Endometrial microvascular endothelial cells (primary cell): ENCODE results near the genes SLC4A1 and C1QL1.

DNA sequence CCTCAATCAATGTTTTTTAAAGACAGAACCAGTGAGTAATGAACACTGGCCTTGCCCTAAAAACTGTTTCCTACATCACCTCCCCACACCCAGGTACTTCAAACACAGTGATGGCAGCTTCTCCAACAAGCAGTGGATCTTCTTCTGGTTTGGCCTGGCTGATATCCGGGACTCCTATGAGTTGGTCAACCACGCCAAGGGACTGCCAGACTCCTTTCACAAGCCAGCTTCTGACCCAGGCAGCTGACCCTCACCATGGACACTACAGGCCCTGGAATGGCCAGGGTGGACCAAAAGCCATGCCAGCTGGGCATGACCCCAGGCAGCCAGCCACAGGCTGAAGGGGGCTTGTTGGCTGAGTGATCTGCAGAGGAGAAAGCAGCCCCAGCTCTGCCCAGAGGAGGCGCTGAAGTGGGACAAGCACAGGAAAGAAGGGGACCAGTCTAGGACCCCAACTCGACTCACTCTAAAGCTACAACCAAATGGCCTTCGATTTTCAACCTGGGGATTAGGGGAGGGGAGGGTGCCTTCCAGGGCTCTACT, 4.0 kb downstream of the NAGS start:
- RAMPAGE, long total RNA: no peak

- RAMPAGE, long total RNA: no peak
Observed at GRCh38 chr17:44092222-44092564, 21.7 kb downstream of the G6PC3 start.

GRCh38 chr17:44108633-44109508, 14.6 kb downstream of the HDAC5 start:
- RAMPAGE, long total RNA: no peak

DNA sequence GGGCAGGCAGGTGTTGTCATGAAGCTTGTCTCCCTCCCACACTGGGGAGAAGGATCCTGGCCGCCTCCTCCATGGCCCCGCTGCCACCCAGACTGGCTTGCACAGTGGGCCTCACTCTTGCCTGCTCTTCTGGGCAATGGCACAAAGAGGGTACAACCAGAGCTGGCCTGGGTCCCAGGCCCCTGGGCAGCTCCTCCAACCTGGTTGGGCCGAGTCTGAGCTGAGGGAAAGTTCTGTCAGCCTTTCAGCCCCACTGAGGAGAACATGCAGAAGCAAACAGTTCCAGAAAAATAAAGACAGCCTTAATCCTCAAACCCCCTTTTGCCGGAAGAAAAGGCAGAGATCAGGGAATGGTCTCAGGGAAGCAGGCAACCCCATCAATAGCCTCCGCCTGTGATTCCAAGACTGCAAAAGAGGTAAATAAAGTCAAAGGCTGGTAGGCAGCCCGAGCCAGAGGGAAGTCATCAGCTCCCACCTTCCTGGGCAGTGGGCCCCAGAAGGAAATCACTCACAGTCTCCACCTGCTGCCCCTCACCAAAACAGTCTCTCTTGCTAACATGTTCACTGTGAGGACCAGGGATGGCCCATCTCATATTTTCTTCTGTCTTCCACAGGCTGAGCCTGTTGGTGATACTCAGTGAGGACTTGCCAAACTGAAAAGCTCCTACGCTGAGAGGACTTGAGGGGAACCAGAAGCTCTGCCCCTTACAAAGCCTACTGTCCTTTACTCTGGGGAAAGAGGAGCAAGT, 8.8 kb downstream of the HDAC5 start:
- RAMPAGE, long total RNA: no peak

DNA sequence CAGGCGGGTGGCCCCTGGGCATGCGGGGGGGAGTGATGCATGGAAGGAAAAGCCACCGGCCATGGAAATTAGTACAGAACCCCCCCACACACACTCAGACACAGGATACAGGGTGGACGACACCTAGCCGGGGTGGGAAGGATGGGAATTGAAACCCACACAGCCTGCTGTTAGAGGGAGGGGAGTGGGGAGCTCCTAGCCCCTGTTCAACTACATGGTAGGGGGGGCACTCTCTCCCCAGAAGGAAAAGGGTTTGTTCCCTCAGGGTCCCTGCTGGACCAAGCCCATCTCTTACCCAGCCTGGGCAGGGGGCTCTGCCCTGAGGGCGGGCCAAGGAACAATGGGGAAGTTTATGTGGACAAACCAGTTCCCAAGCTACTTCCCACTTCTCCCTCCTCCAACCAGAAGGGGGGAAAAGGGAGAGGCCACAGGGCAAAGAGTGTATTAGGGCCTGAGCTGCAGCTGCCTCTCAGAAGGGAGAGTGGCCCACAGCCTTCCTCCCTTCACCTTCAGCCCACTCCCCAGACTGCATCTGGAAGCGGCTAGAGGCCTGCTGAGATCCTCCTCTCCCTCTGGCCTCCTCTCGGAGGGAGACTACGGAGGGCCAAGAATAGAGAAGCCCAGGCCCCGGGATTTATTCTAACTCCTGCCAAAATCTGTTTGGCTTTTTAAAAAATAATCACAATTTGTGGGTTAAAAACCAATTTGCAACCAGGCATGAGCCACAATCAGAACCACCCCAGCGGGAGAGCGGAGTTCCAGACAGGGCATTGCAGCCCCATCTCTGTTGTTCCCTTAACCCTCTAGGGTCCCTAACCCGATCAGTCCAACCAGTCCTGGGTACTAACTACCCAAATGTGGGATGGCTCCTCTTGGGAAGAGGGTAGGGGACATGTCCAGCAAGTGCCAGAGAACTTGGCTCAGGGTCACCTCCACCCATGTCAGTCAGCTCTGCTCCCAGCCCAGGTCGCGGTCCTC, 5.5 kb downstream of the TMUB2 start:
- RAMPAGE, long total RNA: no peak

GRCh38 chr17:44196966-44197847, 2.5 kb downstream of the ATXN7L3 start:
- RAMPAGE, long total RNA: no peak

DNA sequence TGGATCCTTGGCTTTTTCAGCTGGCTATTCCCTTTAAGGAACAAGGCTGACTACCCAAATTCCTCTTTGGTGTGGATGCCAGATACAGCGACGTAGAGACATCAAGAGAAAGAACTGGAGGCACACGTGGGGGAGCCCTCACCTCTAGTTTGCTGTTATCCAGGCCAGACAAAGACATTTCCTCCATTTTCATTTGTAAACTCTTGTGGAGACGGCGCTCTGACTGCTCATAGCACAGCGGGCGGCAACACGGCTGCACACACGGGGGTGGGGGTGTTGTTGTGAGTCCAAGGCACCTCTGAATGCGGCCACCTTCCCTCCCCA, 1.8 kb downstream of the ATXN7L3 start:
- RAMPAGE, long total RNA: no peak

DNA sequence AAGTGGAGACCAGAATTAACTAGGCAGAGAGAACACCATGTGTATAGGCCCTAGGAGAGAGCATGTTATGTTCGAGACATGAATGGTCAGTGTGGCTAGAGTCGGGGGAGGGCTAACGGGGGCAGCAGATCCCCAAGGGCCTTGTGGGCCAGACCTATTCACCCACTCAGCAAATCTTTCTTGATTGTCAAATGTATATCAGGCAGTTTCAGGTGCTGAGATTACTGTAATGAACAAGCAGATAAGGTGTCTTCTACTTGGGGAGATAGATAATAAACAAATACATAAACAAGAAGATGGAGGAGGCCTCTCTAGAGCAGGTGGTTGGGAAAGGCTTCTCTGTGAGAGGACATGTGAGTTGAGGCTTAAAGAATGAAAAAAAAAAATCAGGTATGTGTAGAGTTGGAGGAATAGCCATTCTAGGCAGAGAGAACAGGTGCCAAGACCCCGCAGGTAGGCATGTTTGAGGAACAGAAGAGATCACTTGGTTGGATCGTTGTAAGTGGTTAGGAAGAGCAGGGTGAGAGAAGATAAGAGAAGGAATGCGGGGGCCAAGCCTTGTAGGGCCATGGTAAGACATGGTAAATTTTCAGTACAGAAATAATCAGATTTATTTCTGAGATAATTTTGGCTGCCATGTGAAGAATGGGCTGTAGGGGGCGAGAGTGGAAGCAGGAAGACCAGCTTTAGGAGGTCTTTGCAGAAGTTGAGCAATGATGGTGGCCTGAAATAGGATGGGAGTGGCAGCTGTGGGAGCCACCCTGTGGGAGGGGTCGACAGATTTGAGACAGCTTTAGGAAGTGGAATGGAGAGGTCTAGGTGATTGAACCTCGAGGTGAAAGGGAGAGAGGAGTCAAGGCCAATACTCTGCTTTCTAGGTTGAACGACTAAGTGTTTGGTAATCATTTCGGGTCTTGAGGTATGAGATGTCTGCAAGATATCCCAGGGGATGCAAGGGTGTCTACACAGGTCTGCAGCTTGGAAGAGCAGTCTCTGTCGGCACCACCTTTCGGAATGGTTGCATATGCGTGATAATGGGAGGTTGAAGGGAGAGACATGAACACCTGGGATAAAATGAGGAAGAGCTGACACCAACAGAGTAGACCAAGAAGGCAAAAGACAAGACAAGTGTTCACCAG, 3.9 kb upstream of the ATXN7L3 start:
- RAMPAGE, long total RNA: no peak

DNA sequence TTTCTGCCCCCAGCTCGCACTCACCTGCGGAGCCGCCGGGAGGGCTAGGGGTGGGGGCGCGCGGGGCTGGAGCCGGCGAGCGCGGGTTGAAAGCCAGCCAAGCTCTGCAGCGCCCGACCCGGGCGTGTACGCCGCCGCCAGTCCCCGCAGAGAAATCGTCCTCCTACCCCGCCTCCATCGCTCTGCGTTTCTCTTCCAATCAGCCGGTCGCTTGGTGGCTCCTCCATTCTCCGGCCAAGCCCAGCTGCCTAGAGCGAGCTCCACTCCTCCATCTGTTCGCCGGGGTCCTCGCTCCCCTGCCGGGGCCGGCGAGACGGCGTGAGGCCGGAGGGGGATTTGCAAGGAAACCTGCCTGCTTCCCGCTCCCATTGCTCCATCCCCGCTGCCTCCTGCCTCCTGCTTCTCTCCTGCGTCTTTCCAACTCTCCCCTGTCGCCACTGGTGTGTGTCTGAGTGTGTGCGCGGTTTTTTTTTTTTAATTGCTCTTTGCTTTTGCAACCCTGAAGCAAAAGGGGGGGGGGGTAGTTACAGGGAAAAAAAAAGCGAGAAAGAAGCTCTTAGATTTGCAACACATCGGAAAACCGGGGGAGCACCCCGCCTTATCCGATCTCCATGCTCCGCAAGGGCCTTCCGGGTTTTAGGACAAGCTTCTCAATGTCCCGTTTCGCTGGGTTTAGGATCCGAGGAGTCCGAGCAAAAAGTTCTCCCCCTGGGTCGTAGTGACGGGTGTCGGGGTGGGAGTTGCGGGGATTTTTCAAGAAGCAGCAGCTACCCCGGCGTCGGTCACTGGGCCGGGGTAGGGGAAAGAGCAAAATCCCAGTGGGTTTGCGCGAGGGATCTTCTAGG, 1.9 kb upstream of the UBTF start:
- RAMPAGE, long total RNA: no peak

GRCh38 chr17:44268043-44268514, at the start of gene SLC4A1:
SLC4A1 (minus strand) TSS chr17:44268135.
- RAMPAGE, long total RNA: no peak

GRCh38 chr17:44308739-44308950, 244 bp downstream of the RUNDC3A start:
- RAMPAGE, long total RNA: no peak

DNA sequence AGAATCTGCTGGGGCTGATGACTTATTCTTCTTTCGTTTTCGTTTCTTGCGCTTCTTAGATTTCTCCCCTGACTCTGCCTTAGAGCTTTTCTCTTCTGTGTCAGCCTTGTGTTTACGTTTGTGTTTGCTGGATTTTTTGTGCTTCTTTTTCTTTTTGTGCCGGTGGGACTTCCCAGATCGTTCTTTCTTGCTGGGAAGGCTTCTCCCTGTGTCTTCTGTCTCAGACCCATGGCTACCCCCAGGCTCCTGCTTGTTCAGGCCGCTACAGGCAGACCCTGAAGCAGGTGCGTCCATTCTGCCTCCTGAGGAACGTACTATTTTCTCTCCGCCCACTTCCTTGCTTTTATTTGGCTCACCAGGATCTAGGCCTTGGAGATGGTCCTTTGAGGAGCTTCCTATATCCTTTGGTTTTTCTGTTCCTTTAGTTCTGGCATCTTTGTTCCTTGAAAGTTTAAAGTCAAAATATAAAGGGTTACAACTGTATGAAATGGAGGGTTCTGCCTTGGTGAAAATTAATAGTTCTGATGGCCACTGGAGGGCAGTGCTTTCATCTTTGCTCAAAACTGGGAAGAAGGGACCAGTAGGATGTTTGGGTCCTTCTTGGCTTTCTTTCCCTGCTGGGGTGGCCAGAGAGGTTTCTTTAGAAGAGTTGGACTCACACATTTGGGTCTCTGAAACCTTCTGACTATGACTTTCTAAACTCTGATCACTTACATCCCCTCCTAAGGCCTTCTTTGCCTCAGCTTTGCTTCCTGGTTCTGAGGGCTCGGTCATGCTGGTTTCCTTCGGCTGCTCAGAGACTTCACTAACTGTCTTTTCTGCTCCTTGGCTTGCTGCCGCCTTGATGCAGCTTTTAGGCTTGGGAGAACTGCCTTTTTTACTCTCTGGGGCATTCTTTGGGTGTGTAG, 10.7 kb upstream of the ITGA2B start:
- RAMPAGE, long total RNA: no peak

GRCh38 chr17:44557660-44558359, 526 bp downstream of the FZD2 start:
- RAMPAGE, long total RNA: no peak

- RAMPAGE, long total RNA: no peak
Observed at GRCh38 chr17:44775567-44776606, 17.1 kb downstream of the ADAM11 start.

DNA sequence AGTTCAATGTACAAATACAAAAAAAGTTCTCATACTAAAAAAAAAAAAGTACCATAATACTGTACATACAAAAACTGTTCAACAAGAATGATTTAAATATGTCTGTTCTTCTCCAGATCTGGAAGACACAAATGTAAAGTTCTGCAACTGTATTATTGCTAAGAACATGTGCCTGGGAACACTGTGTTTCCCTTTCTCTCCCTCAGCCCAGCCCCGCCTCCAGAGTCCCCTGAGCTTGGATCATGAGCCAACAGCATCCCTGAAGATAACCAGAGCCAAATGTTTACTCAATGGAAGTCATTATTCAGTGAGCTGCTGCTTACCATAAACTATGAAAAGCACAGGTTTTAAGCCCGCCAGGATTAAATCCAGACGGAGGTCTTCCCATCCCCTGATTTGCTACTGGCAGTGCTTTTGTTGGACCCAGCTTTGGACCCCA, 25.8 kb downstream of the GJC1 start:
- RAMPAGE, long total RNA: no peak

GRCh38 chr17:44830341-44830539, 153 bp upstream of the GJC1 start:
- RAMPAGE, long total RNA: no peak

DNA sequence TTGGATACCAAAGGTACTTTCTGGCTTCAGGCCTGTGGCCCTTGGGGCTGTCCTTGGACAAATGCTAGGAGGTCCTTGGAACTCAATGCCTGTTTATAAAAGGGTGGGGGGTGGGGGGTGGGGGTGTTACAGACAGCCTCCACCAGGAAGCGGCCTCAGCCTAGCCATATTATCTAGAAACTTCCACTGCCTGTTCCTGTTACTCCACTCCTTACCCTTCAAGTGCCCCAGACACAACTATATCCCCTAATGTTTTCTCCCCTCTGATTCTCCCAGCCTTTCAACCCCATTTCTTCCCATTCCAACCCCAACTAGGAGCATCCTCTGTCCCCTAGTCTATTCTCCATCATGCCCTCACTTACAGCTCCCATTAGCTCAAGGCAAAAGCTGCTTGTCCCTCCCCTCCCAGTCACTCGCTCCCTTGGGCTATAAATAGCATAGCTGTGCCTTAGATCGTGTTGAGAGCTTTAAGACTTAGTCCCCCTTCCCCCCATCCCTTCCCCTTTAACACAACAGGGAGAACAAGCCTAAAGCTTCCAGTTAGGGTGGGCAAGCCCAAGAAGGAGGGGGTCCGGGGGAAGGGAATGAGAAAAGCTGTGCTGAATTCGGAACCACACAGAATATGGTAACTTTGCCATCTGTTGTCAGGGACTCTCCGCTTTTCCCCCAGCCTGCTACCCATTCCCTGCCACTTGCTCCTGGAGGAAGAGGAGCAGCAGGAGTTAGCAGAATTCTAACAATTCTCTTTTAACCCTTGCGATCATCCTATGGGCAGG, 5.1 kb upstream of the HIGD1B start:
- RAMPAGE, long total RNA: no peak

GRCh38 chr17:44921075-44921814, 5.9 kb upstream of the GFAP start:
- RAMPAGE, long total RNA: no peak

DNA sequence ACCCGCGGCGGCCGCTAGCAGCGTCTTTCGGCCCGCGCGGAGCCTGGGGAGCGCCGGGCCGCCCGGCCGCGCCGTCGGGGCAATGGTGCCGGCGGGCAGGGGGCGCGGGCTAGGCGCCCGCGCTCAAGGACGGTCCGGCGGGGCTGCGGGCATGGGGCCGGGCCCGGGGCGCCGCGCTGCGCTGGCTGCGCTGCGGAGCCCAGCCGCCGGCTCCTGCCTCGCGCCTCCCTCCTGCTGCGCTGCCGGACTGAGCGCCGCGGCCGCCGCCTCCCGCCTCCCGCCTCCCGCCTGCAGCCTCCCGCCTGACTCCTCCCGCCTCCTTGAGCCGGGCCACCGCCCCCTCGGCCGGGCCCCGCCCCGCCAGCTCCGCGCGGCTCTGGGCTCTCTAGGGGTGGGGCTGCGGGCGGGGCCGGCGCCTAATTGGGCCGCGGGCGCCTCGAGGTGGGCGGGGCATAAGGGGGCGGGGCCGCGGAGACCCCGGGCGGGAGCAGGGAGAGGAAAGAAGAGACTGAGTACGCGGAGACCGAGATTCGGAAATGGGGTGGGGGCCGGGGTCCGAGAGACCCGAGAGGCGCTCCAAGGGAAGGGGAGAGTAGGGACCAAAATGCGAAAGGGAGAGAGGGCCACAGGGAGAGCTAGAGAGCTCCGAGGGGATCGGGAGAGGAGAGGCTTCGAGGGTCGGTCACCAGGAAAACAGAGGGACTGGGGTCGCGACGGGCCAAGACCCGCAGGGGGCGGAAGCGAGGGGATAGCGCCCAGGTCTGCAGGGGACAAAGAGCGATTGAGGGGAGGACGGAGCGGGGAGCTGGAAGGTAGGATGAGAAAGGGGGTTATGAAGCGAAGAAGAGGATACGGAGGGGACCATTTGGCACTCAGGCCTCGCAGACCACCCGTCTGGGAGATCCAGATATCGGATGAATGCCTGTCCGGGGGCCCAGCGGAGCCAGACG, at the start of gene C1QL1:
TSS of gene C1QL1 (minus strand) at position 249 of the 950 bp plus-strand sequence.
- RAMPAGE, long total RNA: no peak

GRCh38 chr17:45092863-45093555, 31.9 kb downstream of the NMT1 start:
- RAMPAGE, long total RNA: no peak